Mesenteric fat pad (tissue), 1 donor: ENCODE results near the gene RAB20.

DNA sequence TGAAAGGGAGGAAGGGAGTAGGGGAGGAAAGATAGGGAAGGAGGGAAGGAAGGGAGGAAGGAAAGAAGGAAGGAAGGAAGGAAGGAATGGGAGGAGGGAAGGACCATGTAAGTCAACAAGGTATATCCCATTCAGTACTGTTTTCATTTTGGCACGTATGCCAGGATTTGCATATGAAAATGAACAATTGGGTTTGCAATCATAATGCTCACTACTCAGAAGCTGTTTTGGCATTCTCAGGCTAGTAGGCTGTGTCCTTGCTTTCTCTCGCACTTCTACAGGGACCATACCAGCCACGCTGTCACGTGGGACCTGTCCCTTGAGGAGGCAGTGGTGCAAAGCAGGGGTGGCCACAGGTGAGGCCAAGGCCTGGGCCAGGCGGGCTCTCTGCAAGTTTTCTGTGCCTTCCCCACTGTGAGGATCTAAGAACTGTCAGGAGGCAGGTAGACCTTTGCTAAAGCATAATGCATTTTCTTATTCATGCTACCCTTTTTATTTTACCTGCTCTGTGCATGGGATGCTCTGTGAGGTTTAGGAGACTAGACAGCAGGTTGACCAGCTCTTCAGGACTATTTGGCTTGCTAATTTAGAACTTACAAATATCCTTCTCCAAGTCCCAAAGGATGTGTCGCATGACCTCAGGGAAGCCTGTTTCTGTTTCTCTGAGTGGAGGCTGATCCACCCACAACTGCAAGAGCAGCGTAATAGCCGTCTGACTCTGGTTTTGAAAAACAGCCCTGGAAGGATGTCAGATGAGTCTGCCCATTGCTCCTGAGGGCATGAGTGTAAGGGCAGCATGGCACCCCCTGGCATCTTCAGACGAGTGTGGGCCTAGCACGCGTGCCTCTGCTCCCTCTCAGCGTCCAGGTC lies 89.4 kb upstream of the IRS2 start:
- PRO-cap, result no peak

DNA sequence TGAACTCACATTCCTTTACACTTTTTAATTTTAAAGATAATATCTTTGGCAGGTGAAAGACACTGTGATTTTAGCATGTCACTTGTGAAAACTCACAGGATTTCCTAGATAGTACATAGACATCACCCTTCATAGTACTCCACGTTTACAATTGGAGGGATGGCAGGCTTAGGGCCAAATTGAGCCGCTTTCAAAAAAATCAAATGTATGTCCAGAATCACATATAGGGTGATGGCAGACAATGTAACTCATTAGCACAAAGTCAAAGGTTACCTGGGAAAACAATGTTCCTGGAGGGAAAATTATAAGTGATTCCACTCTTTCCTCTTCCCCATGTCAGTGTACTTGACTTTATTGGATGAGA lies 112.2 kb upstream of the IRS2 start:
- PRO-cap, result no peak

GRCh38 chr13:110248331-110248541 lies 58.7 kb downstream of the COL4A1 start:
- PRO-cap, result no peak

GRCh38 chr13:110262959-110263451 lies 44.0 kb downstream of the COL4A1 start:
- PRO-cap, result no peak

- PRO-cap, result no peak
Observed at GRCh38 chr13:110279742-110280458, 27.1 kb downstream of the COL4A1 start.

- PRO-cap, result no peak
Observed at GRCh38 chr13:110287499-110287895, 19.5 kb downstream of the COL4A1 start.

DNA sequence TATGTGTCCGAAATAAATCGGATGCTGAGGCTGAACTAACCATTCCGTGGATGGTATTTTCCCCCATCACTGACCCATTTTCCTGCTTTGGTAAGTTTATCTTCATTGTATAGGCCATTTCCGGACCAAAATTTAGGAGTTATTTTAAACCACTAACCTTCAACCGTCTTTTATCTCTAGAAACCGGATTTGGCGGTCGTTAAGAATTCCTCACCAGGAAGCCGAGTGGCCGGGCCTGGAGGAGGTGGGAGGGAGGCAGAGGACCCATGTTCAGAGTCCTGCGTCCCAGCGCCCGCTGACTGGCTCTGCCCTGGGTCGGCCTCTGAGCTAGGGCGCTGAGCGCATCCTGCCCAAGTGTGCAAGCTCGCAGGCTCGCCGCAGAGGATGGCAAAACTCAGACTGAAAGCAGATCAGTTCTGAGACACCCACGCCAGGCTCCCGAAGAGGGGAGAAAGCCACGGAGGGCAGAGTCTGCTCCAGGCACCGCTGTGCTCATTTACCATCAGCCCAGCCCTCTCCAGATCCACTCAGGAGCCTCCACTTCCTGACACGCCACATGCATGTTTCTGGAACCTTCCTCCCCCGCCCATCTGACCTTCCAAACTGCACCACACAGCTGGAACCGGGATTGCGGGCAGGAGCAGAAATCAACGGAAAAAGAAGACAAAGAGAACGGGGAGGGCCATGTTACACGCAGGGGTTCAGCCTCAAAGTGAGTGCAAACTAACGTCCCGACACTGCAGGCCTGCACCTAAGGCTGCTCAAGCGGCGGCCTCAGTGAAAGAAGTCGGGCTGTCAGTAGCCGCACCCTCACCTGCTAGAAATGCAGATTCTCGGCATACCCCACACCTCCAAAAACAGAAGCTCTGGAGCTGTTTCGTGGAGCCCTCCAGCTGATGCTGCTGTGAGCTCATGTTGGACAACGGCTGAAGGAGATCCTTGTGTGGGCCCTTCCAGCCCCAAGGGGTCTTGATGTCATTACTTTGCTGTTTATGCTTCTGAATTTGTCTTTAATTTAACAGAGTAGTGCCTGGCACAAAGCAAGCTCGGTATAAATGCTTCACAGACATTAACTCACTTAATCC lies 8.2 kb downstream of the COL4A1 start:
- PRO-cap, result no peak

DNA sequence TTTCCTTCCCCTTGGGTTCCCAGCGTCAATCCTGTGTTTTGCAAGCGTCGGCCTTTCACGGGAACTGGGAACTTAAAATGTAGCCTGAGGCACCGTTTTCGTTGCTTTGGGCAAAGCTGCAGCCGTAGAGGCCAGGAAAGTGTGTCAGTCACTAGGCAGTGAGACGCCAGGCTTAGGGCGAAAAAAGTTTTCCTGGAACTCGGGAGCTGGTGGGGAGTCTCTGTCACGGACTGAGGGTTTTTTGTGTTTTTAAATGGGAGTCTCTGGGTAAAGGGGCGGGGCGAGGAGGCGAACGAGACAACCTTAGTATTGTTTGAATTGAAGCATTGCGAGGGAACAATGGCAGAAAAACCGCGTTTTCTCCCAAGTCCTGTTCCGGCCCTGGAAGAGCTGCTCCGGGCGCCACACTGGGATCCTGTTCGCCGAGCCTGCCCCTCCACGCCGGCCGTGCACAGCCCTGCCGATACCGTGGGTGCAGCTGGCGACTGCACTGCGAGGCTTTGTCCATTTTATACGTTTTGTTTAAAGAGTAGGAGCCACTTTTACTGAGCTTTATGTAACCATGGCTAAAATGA lies 1.3 kb downstream of the COL4A2 start:
- PRO-cap, result no peak

GRCh38 chr13:110331055-110331818 lies 24.2 kb downstream of the COL4A2 start:
- PRO-cap, result no peak

GRCh38 chr13:110357281-110358022 lies 50.4 kb downstream of the COL4A2 start:
- PRO-cap, result no peak

- PRO-cap, result no peak
Observed at GRCh38 chr13:110397482-110398133, 90.5 kb downstream of the COL4A2 start.

- PRO-cap, result no peak
Observed at GRCh38 chr13:110409266-110410426, 102.6 kb downstream of the COL4A2 start.

DNA sequence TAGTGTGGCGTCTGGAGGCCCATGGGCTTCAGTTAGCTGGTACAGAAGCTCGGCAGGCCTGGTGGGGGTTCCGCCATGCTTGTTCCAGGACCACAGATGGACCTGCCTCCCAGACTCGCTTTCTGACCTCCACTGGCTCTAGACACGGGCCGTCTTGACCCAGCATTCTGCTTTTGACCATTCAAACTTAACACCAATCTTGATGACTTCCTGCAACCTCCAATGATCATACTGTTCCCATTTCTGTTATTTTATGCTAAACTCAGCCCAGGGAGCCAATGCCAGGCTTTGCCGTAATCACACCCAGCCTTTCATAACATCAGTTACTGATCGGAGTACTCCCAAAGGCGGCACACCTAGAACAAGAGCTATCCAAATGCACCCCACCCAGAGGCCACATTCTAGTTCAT lies 120.3 kb downstream of the RAB20 start:
- PRO-cap, result no peak

- PRO-cap, result no peak
Observed at GRCh38 chr13:110546897-110547507, 14.5 kb downstream of the RAB20 start.

GRCh38 chr13:110549911-110550569 lies 11.5 kb downstream of the RAB20 start:
- PRO-cap, result no peak

DNA sequence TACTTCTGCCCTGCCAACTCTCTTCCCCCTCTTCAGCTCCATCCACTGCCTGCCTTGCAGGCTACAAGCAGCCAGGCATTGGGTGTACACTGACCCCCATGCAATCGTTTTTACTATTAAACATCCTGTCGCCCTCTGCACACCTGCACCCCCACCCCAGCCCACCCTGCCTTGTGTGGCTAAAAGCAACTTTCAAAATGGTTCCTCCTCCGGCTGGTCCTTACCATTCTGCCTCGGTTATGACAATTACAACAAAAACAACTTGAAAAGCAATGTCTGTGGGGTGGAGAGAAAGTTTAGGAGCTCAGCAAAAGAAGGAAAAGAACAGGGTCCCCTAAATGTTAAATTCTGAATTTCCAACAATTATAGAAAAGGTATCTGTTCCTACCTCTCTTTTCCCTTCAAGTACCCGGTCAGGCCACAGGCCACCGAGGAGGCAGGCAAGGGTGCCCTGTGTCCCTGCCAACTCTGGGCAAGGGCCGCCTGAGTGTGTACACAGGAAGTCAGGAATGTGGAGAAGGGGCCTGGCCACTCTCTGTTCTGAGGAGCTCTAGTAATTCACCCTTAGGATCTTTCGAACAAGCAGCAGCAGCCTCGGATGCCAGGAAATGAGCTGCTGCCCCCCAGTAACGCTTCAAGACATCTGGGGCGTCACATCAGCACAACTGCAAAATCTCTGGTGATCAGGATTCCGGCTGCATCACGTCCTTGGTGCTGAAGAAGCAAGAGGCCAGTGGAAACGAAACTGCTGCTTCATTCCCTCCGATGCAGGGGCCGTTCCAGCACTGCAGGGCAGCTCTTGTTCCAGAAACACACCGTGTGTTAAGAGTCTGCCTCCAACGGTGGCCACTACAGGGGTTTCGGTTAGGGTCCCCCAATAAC lies 2.2 kb downstream of the RAB20 start:
- PRO-cap, result no peak

DNA sequence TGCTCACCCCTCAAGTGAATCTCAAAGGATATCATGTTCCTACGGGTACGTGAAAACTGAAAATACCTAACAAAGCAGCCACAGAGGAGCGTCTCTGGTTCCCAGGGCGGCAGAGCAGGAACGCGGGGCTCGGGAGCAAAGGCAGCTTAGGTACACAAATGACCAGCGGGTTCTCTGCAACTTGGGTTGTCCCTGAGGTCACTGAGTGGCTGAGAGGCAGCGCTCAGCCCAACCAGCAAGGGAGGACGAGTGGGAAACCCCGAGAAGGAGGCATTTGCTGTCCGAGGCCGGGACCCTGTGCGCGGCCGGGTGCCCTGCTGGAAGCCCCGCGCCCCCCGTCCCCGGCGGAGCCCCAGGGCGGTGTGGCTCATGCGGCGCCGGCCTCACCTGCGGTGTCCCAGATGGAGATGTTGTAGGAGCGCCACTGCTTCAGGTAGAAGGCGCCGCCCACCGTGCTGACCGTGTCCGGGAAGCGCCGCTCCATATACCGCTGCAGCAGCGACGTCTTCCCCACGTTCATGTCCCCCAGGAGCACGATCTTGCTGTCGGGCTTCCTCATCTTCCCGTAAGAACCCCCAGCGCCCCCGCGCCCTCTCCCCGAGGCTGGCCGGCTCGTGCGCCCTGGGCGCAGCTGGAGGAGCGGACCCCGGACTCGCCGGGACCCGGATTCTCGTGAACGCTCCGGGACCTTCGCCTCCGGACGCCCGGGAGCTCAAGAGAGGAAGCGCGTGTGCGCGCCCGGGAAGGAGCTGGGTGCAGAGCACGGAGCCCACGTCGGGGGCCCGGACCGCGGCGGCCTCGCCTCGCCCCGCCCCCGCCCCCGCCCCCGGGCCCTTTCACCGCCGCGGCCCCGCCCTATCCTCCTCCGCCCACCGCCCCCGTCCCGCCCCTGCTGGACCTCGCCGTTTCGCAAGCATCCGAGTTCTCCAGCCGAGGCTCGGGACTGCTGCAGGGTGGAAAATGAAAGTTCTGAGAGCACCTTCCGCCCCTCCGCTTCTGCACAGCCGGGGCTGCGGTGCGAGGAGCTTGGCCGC lies at the start of gene RAB20:
RAB20 (minus strand) TSS at position 762 of the 1,034 bp plus-strand sequence.
- PRO-cap, result bidirectional peak, plus-strand start at position 273 of the sequence, minus-strand start at position 158 of the sequence; bidirectional peak, plus-strand start at position 922 of the sequence, minus-strand start at position 714 of the sequence

DNA sequence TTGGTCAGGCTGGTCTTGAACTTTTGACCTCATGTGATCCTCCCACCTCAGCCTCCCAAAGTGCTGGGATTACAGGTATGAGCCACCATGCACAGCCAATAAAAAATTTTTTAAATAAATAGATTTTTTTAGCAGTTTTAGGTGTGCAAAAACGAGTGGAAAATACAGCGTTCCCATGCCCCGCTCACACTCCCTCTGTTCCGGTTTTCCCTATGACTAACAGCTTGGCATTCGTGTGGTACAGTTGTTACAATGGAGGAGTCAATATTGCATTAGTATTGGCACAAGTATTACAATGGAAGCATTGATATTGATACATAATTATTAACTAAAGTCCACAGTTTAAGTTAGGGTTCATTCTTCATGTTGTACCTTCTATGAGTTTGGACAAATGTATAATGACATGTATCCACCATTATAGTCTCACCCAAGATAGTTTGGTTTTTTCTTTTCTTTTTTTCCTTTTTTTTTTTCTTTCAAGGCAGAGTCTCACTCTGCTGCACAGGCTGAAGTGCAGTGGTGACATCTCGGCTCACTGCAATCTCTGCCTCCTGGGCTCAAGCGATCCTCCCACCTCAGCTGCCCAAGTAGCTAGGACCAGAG lies 15.3 kb upstream of the RAB20 start:
- PRO-cap, result no peak

- PRO-cap, result no peak
Observed at GRCh38 chr13:110618656-110619111, 3.3 kb downstream of the NAXD start.

DNA sequence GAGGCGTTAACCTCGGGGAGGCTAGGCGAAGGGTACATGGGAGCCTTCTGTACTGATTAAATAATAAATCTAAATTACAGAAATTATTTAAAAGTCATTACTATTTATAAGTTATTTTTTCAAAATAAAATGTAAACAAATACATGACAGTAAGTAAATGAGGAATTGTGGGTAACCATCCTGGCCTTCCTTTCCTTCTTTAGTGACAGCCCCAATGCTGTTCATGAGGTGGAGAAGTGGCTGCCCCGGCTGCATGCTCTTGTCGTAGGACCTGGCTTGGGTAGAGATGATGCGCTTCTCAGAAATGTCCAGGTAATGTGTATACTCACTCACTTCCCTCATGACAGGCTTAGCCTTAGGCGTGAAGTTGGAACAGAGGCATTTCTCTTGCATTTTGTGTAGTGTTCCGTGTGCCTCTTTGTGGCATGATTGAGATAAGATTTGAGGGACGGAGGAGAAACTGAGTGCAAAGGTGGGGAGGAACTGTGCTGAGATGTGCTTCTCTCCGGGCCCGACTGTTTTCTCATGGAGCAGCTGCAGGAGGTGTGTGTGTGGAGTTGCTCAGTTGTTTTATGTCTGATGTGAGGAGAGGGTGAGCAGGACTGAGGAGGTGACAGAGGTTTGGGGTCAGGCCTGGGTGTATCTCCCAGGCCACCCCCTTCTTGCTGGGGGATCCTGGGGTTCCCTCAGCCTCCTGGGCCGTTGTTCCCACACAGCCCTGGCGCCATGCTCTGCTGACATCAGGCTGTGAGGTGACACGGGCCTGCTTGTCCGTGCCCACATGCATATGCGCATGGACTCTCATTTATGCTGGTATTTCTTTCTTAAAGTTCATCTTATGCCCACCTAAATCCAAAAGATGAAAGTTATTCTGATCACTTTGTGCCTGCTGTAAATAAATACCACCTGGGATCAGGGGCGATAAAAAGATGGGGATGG lies 12.2 kb downstream of the NAXD start:
- PRO-cap, result no peak